Sciatic nerve (tissue), 1 donor: ENCODE measurements around the genes GLI2 and ERCC3.

DNA sequence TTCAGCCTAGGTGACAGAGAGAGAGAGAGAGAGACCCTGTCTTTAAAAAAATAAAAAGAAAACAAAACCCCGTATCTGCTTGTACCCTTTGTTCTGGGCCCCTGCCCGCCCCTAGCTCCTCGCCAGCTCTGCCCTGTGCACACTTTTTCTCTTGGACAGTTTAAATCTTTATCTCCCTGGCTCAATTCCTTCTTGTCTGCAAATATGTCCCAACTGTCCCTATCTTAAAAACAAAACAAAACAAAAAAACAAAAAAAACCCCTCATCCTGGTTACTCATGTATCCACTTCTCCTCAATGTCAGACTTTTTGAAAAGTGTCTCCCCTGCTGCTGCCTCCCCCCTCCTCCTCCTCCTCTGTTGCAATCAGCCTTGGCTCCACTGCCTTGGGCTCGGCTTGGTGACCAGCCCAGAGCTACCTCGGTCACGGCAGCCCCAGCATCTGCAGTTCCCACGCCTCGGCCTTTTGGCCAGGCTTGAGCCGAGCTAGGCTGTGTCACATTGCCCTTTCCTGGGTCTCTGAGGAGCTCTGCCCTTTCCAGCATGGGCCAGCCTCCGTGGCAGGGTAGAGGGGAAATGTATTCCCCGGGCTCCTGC lies 22.9 kb upstream of the INHBB start:
- PRO-cap: no peak

GRCh38 chr2:120576777-120577309 lies 158.8 kb upstream of the GLI2 start:
- PRO-cap: no peak

GRCh38 chr2:120735366-120736411 lies at the start of gene GLI2:
TSS of gene GLI2 (plus strand) at chr2:120735868.
- PRO-cap: bidirectional peak, plus-strand start at chr2:120735956, minus-strand start at chr2:120735811

GRCh38 chr2:120738542-120738705 lies 2.8 kb downstream of the GLI2 start:
- PRO-cap: no peak

DNA sequence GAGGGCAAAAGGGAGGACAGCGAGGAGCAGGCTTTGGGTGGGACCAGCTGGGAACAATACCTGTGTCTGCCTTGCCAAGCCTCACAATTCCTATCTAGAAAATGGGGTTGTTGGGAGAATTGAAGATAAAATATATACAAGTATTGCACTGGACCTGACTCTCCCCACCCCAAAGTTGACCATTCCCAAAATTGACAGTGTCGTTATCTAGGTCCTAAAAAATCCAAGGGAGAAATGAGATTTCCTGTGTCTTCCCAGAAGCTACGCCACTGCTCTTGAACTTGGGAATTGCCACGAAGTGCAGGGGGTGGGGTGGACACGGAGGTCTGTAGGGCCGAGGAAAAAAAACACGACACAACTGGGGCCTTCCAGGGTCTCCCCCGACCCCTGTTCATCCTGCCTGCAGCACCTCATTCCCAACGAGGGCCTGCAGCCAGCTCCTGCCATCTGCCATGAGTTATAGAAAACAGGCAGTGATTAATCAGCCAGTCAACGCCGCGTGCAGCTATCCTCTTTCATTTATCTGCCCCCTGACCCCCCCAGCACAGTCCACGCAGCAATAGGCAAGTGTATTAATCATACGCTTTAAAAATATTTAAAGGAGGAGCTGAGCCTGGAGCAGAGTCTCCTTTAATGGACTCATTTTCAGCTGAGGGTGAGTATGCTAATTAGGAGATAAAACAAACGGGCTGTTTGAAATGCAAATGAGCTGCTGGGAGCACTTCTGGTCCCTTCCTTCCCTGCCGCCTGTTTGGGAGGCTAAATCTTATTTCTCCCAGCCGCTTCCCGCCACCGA lies 210.0 kb downstream of the TFCP2L1 start:
- PRO-cap: no peak

- PRO-cap: no peak
Observed at GRCh38 chr2:121365051-121365441, 80.0 kb upstream of the TFCP2L1 start.

DNA sequence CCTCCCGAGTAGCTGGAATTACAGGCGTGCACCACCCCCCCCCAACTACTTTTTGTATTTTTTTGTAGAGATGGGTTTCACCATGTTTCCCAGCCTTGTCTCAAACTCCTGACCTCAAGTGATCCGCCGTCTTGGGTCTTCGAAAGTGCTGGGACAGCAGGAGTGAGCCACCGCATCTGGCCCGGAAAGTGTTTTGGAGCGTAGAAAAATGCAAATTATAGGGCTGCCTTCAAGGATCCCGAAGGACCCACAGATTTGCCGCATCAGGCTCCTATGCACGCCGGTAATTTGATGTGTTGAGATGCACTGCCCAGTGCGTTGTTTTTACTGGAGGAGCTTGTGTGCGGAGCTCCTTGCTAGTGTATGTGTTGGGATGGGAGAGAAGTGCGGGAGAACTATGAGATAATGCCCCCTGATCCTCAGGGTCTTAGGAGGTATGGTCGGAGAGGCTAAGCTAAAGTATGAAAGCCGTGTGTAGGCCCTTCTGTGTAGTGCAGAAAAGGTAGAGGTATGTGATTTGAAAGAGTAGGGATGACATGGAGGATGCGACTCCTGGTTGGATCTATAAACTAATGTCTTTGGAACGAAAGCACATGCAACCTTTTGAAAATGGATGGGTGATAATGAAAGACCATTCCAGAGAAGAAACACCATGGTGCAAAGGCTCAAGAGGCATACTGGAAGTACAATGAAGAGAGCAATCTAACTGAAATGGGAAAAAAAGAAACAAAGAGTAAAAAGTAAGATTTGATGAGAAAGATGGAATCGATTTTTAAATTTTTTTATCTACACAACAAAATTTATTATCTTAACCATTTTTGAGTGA lies 1.4 kb upstream of the CLASP1 start:
- PRO-cap: no peak

GRCh38 chr2:121699315-121700404 lies 37.0 kb downstream of the NIFK start:
- PRO-cap: no peak

GRCh38 chr2:121708171-121708391 lies 28.6 kb downstream of the NIFK start:
- PRO-cap: no peak

DNA sequence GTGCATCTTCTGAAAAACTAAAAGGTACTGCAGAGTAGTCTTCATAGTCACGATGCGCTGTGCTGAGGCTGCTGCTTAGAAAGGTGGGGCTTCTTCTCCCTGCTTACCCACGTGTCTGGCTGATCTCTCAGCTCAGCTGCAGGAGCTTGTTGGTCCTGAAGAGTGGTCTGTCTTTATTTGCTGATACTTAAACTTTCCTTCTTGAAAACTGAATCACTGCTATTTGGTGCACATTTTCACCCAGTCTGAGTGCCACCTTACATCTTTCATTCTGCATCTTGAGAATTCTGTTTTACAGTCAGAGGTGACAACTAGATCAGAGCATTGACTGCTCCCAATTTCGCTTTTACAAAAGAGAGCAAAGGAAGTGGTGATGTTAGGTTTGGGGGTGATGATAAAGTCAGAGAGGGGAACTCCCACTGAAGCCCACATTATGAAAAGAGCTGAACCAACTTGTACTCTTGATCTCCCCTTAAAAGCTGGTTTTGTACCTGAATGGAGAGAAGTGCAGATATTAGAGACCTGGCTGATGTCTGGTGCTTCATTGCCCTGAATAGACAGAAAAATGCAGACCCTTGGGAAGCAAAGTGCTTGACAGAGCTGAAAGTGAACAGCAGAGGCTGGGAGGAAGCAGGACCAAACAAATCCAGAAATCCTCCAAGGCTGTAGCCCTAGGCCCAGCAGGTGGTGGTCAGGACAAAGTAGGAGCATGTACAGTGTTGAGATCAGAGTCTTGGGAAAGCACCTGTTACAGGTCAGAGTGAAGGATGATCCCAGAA lies 984.6 kb downstream of the TSN start:
- PRO-cap: no peak

- PRO-cap: no peak
Observed at GRCh38 chr2:122748356-122748995, 993.0 kb downstream of the TSN start.

- PRO-cap: no peak
Observed at GRCh38 chr2:124986918-124987284, 961.8 kb downstream of the CNTNAP5 start.

DNA sequence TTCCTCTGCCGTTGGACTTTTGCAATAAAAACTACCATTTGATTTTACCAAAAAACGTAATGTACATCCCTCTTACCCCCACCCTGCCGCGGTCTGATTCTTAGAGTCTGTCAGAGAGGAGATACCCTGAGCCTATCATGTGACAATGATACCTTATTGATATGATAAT lies 887 bp downstream of the GYPC start:
- PRO-cap: bidirectional peak, plus-strand start at position 75 of the sequence, minus-strand start outside the sequence

DNA sequence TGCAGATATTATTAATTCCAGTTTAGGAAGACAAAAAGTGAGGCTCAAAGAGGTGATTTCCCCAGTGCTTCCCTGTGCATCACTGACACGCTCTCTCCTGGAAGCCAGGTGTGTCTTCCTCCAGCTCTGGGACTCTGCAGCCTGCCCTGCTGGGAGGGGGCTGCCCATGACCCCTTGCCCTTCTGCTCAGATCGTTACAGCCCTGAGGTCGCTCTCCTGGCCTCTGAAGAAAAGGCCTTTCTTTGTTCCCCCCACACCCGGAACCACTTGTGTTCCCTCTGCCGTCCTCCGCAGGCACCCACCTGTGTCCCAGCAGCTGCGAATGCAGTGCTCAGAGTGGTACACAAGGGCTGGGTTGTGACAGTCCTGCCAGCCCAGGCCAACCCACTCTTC lies 9.8 kb downstream of the GYPC start:
- PRO-cap: no peak

- PRO-cap: bidirectional peak, plus-strand start at chr2:126971822, minus-strand start at chr2:126971587
Observed at GRCh38 chr2:126971703-126971975, 72.9 kb downstream of the TEX51 start.

- PRO-cap: bidirectional peak, plus-strand start at chr2:127084092, minus-strand start at chr2:127083949; bidirectional peak, plus-strand start at chr2:127084325, minus-strand start at chr2:127084222
Observed at GRCh38 chr2:127083604-127084590, 23.1 kb downstream of the BIN1 start.

DNA sequence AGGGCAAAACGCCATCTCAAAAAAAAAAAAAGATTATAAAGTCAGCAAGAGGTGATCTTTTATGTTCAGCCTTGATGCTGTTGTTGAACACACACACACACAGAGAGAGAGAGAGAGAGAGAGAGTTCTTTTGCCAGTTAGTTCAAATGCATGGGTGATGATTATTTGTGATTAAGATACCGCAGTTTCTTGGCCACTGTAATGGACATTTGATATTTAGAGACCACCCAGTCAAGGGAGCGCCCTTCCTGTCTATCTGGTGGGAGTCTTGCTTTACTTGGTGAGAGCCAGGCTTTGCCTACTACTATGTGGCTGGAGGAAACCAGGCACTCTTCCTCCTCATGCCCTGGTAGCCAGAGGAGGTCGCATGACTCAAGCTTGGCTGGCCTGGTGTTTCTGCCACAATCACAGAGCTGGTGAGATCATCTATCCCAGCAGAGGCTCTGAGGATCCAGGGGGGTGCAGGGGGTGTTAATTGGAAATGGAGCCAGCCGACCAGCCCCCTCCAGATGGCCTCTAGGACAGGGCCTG lies 46.6 kb upstream of the BIN1 start:
- PRO-cap: no peak

- PRO-cap: no peak
Observed at GRCh38 chr2:127218995-127219589, 1.0 kb downstream of the CYP27C1 start.

DNA sequence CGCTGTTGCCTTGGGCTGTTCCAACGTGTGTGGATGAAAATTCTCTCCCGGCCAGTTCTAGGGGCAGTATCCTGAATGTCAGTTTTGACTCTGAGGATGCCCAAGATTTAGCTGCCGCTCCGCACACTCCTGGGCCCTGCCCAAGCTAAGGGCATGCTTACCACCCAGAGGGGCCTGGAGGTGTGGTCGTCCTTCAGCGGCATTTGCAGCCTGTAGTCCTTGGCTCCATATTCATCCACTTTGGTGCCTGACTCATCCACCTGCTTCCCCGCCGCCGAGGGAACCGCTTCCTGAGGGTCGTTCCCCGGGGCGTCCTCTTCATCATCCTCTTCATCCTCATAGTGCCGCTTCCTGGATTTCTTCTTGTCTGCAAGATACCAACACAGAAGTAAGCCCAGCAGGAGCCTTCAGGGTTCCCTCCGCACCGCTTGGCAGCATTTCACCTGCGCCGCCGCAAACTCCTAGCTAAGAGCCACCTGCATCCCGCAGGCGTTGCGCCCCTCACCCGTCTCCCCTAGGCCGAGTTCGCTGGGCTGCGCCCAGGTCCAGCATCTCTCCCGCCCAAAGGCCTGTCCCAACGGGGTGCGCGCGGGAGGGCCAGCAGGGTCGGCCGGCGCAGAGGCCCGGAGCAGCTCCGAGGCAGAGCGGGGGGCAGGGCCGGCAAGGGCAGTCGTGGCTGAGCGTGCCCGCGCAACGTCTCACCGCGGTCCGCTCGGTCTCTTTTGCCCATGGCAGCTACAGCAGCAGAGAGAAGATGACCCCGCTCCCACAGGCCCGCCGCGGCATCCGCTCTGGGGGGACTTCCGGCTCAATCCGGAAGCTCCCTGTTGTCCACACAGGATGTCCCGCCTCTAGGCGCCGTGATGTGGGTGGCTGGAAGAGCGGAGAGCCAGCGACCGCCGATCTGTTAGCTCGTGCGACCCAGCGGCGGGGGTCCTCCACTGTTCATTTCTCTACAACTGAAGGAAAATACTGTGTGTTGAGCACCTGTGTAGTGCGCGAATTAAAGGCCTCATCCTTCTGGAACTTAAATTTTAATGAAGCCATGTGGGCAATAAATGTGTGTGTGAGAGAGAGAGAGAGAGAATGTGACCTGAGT lies at the start of gene ERCC3:
TSS of gene ERCC3 (minus strand) at position 793 of the 1,099 bp plus-strand sequence.
- PRO-cap: bidirectional peak, plus-strand start at position 861 of the sequence, minus-strand start at position 793 of the sequence

- PRO-cap: no peak
Observed at GRCh38 chr2:127302205-127302766, 8.3 kb upstream of the ERCC3 start.